Sternocleidomastoid (tissue), 1 donor: ENCODE measurements around a stretch of chr10.

GRCh38 chr10:75464069-75464406 is 32.6 kb downstream of the LRMDA start:
- PRO-cap, result no peak

DNA sequence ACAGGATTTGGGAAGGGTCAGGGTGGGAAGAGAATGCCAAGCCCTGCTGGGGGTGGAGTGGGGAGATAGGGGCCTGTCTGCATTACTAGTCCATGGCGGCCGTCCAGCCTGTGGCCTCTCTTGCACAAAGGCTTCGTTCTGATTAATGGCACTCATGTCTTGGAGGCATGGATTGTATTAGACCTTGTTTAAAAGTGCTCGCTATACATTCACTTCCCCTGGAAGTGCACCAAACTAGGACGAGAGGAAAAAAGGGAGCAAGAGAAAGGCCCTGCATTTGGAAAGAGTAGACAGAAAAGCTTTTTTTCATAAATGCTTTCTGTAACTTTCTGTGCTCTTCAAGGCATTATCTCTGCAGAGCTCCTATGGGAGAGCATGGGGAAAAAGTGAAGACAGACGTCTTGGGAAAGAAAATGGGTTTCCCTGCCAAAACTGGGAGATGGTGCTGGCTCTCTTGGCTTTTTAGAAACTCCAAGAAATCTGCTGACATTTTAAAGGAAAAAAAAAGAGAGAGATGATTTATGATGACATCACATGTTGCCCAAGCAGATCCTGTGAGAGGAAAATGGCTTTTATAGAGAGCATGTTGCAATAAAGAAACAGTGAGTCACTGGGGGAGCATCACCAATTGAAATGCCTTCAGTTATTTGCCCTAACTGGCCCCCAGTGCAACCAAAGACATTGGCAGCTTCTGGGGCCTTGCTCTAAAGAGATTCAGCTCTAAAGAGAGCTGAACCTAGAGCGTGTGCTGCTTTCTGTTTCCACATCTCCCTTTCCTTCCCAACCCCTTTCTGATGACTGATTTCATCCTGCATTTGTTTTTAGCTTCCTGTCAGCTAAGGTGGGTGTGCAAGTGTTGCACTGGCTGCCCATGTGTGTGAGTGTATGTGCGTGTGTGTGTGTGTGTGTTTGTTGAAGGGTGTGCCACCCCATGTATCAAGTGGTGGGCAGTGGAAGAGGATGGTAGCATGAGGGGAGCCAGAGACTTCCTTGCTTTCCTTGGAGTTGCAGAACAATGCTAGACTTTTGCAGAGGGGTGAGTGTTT is 37.6 kb downstream of the LRMDA start:
- PRO-cap, result no peak

DNA sequence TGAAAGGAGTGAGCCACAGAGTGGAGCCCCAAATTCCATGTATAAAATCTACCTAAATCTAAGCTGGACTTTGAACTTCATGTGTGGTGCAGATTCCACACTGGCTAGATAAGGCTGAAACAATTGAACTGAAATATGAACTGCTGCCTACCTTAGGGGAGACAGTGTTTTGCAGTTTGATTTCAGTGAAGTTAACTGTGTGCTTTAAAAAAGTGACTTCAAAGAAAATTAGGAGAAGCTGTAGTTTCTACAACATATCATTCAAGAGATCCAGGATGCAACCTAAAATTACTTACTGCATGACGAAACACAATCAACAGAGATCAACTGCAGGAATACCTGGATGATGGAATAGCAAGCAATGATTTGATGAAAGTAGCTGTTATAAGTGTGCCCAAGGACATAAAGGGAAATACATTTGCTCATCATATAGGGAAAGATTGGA is 124.0 kb downstream of the LRMDA start:
- PRO-cap, result no peak

GRCh38 chr10:75590019-75590523 is 158.6 kb downstream of the LRMDA start:
- PRO-cap, result no peak

- PRO-cap, result no peak
Measured at GRCh38 chr10:75632614-75633174, 201.3 kb downstream of the LRMDA start.

DNA sequence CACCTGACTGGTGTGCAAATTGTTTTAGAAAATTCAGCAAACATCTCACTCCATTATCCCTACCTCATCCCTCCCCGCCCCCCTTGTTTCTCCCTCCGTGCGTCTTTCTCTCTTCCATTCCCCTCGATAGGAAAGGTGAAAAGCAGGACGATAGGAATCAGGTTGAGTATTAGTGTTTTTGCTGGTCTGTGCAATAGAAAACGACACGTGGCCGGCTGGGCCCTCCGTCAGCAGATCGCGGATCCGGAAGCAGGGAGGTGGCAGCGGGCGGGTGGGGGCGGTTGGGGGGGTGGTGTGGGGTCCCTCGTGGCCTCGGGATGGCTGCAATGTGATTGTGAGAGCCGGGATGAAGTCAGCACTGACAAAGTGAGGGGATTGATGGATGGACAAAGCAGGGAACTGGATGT is 280.7 kb downstream of the LRMDA start:
- PRO-cap, result no peak

DNA sequence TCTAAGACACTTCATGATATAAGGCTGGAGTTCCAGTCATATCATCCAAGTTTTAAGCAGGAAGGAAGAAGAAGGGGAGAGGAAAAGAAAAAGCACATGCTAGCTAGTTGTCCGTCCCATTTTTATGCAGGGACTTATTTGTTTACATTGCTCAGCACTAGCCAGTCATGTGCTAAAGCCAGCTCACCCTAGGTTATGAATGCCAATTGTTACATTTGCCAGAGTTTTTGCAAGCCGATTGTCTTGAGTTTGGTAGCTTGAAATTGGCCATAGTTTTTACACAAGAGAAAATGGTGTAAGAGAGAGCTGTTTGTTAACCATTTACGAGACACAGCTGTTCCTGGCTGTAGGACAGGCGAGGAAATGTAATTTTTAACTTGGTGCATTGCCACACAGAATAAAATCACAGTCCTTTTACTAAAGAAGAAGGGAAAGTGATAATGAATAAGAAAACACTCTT is 357.0 kb downstream of the LRMDA start:
- PRO-cap, result no peak

DNA sequence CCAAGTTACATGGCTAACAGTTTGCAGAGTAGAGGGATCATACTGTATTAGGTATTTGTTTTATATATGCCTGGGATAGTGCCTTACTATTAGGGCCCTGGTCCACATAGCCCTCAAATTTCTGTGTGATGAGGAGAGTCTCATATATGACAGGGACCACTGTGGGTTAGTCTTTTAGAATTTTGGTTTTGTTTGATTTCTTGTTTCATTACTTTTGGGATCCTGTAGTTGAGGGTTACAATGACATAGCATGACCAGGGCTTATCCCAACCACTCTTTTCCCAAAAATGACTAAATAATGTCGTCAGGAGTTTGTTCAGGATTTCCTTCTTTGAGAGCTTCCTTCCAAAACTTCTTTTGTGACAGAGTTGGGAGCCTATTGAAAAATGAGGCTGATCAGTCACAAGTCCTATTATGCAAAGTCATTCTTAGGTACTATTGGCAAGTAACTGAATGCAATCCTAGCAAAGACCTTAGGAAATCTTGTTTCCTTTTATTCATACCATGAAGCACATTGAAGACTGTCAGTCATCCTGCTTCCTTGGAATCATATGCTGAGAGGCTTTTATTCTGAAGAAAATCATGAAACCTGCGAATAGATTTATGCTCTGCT is 498.2 kb downstream of the LRMDA start:
- PRO-cap, result no peak

GRCh38 chr10:76034678-76035756 is 603.6 kb downstream of the LRMDA start:
- PRO-cap, result no peak

DNA sequence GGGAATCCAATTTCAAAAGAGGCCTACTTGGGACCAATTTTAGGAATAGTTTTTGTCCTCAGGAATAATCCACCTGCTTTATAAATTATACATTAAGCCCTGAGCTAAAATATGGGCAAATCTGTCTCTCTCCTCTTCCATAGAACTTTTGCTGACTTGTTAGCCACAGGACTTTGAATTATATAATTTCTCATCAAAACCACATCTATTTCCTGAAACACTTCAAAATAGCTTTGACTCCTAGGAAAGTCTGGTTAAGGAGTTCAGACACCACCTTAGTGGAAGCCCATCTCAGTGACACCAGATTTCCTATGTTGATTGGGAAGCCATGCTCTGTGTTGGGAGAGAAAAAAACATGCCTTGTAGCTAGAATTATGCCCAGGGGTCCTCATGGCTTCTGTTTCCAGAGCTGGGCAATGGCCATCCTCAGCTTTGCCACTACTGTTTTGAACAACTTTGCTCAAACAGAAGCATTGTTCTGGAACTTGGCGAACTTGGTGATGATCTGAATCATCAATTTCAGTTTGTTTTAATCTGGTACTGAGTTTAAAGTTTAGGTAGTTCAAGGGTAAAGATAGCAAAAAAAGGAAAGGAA is 736.7 kb downstream of the LRMDA start:
- PRO-cap, result no peak

DNA sequence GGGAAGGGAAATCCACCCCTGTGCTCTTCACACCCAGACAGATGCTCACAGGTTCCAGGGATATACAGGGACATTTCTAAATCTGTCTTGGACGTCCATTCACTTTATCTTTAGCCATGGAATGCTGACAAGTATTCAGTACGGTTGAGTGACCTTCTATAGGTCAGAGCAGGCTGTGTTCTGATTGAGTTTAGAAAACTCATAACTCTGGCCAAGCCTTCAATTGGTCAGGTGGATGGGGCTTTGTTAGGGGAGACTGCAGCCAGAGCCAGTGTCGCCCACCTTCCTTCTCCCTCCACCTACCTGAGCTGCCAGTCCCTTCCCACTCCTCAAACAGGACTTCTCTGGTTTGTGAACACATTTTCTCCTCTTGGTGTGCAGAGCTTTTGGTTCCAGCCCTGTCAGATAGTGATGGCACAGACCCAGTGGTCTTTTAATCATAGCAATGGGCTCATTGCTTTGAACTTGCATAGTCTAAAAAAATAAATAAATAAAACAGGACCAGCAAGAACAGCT is 1005.3 kb downstream of the LRMDA start:
- PRO-cap, result no peak

- PRO-cap, result no peak
Measured at GRCh38 chr10:77402259-77403041, 235.2 kb downstream of the KCNMA1 start.

GRCh38 chr10:77417309-77417782 is 220.3 kb downstream of the KCNMA1 start:
- PRO-cap, result no peak

- PRO-cap, result no peak
Measured at GRCh38 chr10:77417783-77418607, 219.6 kb downstream of the KCNMA1 start.

GRCh38 chr10:77502056-77502843 is 135.4 kb downstream of the KCNMA1 start:
- PRO-cap, result no peak

DNA sequence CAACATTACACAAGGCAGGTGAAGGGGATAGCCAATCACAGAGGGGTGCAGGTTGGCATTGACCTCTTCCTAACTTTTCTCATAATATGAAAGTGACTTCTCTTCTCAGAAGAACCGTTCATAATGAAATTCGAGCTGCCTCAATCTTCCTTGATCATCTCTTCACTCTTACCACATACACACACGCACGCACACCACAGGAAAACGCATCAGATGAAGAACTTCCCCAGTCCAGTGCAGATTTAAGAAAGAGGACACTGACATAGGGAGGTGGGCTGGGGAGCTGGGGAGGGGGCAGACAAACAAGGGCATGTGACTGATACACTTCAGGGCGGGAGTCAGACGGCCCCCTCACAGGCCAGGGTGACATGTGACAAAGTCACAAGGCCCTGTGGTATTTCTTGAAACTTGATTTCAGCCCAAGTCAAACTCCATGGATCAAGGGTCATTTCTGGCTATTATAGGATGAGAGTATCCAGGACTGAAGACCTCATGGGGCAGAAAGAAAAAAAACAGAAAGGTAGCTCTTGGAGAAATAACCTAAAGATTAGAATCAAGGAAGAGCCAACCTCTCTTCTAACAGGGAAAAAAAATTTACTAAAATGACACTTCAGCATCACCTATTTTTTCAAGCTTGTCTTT is 82.6 kb downstream of the KCNMA1 start:
- PRO-cap, result no peak

GRCh38 chr10:77638346-77638838 is 784 bp upstream of the KCNMA1 start:
- PRO-cap, result unidirectional peak, minus-strand start at chr10:77638498

- PRO-cap, result no peak
Measured at GRCh38 chr10:77709935-77710678, 72.5 kb upstream of the KCNMA1 start.

- PRO-cap, result no peak
Measured at GRCh38 chr10:77788433-77788957, 138.1 kb downstream of the DLG5 start.

DNA sequence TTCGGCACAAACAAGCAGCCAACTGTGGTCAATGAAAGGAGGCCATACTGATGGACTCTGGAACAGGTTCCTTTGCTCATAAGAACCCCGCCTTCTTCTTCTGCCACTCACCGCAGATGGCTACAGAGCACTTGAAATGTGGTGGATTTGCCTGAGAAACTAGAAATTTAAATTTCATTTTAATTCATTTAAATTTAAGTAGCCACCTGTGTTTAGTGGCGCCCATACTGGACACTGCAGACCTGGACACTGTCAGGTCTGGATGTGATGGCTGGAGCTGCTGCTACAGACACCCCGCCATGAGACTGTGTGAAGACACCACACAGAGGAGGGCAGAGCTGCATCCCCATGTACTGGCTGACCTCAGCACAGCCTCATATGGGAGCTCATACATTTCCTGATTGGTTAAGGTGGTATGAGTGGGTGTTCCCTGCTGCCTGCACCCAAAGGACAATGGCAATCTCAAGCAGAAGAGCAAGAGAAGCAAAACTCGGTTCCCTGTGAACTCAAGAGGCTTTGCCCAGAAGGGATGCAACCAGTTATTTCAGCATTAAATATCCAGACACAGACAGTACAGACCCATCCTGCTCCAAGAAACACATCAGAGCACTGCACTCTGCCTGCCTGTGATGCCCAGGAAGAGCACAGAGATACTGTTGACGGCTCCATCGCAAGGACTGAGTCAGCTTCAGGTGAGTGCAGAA is 60.0 kb downstream of the DLG5 start:
- PRO-cap, result no peak